Psoas muscle (tissue), 2 donors: ENCODE measurements around the genes GPN2 and GPATCH3.

DNA sequence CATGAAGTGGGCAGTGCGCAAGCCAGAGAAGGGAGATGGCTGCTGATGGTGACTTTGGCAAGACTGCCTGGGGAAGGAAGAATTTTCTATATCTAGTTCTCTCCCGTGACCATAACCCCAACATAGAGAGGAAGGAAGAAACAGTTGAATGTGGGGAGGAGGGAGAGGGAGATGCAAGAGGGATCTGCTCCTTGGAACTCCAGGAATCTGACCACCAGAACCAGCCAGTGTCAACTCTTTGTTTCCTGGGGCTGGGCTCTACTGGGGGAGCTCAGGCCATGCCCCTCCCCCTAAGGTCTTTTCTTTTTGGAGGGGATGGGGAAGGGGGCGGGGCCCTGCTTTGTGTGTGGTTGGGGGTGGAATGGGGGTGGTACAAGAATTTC, 8.1 kb downstream of the LIN28A start:
- PRO-cap, 2 experiments, result no peak in any of the 2 experiments

GRCh38 chr1:26468632-26469822, 3.2 kb upstream of the HMGN2 start:
- PRO-cap, 2 experiments, result no peak in any of the 2 experiments

- PRO-cap, 2 experiments, result no peak in any of the 2 experiments
Measured at GRCh38 chr1:26531602-26532343, 2.2 kb downstream of the RPS6KA1 start.

DNA sequence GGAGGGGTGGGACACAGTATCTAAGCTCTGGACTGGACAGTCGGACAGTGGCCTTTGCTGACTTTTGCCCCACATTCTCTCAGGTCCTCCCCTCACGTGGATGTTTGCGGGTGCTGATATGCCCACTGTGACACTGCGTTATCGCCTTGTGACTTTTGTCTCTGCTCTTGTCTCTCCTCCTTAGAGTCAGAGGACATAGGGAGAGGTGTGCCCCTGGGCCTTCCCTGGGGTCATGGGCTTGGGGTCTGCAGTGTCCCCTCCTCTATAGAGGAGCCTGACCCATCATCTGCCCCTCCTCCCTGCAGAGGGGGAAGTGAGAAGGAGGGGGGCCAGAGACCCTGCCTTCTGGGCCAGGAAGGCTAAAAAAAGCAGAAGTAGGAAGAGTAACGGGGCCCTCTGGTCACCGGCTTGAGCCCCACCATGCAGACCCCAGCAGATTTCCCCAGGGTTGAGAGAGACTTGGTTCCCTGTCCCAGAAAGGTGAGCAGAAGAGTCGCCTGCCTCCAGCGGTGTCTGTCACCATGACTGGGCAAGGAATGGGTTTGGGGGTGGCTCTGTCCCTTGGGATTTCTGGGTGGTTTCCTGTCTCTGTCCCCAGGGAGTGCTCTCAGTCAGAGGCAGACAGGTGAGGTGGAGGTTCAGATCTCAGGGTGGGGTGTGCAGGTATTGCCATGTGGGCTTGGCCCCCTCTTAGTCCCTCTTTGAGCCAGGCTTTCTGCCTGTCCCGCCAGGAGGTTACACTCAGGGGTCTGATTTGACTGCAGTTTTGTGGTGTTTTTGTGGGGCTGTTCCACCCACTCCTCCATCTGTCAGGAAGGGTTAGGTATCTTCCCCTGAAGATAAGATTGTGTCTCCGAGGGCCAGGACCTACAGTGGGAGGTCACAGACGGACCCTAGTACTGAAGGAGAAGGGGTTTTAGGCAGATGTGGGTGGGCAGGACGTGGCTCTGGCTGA, 13.5 kb downstream of the RPS6KA1 start:
- PRO-cap, 2 experiments, result no peak in any of the 2 experiments

- PRO-cap, 2 experiments, result no peak in any of the 2 experiments
Measured at GRCh38 chr1:26560612-26561233, 31.2 kb downstream of the RPS6KA1 start.

- PRO-cap, 2 experiments, result peak in 2 of 2 experiments; most common plus-strand start chr1:26693136 (in 1); most common minus-strand start chr1:26692876 (in 1)
Measured at GRCh38 chr1:26692835-26693579, 2.8 kb upstream of the ARID1A start.

DNA sequence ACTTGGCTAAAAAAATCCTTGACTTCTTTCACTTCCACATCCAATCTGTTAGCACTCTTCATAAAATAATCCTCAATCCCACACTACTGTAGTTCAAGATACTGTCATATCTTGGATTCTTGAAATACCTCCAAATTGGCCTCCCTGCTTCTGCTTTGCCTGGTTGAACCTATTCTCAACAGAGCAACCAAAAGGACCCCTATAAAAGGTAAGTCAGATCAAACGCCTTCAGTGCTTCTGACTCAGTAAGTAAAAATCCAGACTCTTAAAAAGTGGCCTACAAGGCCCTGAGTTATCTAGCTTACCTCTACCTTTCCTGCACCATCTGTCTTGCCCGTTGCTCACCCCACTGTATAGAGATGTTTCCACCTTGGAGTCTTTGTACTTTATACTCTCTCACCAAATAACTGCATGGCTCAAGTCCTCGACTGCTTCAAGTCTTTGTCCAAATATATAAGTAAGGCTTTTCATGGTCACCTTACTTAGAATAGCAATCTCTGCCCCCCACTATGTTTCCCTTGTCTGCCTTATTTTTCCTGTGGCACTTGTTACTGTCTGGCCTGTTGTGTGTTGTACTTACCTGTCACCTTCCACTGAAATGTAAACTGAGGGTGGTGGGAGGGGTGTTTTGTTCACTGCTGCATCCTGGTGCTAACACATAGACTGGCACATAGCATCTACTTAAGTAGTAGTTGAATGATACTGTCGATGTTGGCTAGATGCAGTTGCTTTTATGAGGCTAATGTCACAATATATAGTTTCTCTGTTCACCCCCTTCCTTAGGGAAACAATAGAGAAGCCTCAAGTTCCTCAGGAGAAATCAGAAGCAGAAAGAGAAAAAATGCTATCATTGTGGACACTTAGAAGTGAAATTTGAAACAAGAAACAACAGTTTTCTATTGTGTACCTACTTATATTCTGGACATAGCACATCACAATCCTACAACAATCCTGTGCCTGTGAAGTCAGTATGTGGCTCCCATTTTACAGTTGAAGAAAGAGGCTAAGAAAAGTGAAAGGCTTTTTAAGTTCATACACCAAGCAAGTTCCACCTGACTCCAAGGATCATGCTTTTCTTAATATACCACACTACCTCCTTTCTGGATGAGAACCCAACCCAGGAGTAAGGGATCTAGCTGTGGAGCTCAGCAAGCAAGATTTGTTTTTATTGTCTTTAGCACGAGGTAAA, 4.8 kb upstream of the PIGV start:
- PRO-cap, 2 experiments, result no peak in any of the 2 experiments

- PRO-cap, 2 experiments, result no peak in any of the 2 experiments
Measured at GRCh38 chr1:26834688-26835376, 8.3 kb downstream of the ZDHHC18 start.

DNA sequence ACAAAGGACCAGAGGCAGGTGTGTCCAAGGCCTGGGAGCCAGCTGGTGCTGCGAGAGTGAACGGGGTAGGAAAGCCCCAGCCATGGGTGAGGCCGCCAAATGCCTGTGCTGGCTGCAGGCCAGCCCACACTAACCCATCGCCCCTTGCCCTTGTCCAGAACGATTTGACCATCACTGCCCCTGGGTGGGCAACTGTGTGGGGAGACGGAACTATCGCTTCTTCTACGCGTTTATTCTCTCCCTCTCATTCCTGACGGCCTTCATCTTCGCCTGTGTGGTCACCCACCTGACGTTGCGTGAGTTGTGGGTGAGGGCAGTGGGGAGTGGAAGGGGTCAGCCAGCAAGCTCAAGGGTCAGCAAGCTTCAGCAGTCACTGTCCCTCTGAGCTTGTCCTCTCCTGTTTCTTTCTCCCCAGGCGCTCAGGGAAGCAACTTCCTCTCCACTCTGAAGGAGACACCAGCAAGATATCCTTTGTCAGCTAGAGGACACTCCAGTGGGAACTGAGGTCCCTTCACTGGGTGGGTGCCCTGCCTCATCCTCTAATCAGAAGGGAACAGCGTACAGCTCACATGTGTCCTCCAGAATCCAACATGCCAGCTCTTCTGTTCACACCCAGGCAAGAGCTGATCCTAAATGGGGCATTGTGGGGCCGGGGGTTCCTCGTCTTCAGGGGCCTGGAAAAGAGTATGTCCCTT, 12.7 kb upstream of the SFN start:
- PRO-cap, 2 experiments, result no peak in any of the 2 experiments

DNA sequence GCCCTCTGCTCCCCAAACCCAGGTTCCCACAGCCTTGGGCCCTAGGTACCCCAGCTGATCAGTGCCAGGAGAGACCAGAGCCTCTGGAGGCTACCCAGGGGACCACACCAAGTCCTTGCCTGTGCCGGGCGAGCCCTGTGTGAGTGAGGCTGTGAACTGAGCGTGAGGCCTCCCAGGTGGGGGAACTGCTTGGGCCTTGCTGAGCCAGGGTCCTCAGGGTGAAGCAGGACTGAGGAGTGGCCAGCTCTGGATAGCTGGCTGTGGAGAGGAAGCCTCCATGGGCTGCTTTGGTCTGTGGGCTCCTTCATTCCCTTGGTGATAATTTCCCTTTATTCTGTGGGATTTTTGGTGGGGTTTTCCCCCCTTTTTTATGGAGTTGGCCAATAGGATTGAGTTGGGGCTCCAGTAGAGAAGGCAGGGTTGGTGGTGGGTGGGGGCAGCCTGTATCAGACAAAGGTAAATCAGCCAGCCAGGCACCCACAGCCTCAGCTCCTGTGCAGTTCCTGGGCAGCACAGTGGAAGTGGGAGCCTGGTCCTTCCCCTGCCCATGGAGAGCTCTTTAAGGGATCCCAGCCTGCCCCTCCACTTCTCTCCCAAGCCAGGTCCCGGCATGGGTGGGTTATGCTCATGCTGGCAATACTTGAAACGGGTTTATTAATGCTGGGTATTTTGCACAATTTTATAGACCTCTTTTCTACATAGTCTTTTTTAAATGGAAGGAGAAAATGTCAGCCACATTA, 8.8 kb upstream of the SFN start:
- PRO-cap, 2 experiments, result no peak in any of the 2 experiments

GRCh38 chr1:26890186-26890981, at the start of gene GPN2:
Gene GPN2 (minus strand): TSS chr1:26890283.
- PRO-cap, 2 experiments, result peak in 2 of 2 experiments; most common plus-strand start chr1:26890359 (in 2); most common minus-strand start chr1:26890283 (in 1)

DNA sequence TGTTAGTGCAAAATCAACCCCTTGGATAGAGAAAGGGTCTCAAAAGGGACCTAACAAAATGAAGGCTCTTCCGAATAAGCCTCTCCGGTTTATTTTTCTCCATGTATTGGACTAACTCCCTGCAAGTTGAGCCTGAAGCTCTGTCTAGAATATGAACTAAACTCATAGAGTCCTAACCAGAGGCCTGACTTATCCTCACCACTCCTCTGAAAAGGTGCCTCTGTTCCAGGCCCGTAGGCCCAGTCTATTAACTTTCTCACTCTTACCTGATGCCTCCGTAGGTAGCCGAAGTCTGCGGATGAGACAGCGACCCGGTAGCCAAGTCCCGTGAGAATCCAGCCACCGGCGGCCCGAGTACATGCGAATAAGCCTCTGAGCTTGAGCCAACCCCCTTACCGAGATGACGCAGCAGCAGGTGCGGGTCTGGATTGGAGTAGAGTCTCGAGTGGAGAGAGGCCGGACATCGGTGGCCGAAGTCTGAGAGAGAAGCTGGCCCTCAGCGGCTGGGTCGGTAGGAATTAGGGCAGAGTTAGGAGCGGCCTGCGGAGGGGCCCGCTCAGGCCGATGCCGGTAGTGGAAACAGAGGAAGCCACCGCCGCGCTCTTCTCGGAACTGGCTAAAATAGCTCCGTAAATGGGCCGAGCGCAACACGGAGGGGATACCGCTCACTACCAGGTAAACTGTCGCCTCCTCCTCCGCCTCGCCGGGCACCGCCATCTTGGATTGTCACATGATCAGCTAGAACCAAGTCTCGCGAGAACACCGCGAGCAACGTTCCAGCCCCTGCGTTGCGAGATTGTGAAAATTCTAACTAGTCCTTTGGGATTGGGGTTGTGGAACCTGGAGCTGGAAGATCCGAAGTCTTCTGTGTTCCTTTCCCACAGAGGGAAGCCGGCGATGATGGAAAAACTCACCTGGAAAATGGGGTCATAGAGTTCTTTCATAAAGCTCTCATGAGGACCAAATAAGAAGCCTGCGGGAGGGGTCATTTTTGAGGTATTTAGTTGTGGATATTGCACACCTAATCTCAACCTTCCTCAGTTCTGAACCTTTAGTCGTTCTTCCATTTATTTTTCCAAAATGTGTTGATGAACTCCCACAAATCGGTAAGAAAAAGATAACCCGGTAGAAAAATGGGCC, at the start of gene GPATCH3:
Gene GPATCH3, minus strand, starts transcription at position 742 of the 1,140 bp plus-strand sequence.
- PRO-cap, 2 experiments, result peak in 2 of 2 experiments; most common plus-strand start position 822 of the sequence (in 2); most common minus-strand start position 720 of the sequence (in 2)

DNA sequence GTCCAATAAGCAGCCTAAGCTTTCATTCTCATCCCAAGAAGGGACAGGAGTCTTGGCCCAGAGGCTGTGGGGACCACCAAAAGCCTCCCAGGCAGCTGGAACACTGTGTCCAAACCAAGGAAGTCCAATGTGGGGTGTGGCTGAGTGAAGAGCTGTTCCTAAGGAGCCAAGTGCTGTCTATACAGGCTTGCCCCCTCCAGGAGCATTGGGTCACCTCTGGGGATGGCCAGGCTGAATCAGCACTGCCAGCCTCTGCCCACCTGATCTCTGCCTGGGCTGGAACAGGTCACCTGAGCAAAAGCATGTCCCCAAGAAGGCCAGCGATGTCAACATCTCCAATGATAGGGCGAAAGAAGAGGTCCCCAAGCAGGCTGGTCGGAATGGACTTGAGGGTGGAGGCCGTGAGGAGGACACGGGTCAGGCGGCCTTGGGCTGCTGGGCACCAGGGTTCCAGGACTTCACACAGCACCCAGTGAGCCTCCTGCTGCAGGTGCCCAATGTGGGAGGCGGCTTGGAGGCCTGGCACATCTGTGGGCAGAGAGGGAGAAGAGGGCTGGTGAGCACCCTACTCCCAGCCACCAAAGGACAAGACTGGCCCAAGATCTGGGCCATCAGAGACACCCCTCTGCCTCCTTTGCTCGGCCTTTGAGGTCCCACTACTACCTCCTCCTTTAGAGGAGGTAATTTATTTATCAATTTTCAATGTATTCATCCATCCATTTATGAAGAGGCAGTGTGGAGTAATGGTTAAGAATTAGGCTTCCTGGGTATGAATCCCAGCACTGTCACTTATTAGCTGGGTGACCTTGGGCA, 2.0 kb downstream of the NR0B2 start:
- PRO-cap, 2 experiments, result no peak in any of the 2 experiments

- PRO-cap, 2 experiments, result no peak in any of the 2 experiments
Measured at GRCh38 chr1:26970870-26971184, 10.6 kb upstream of the KDF1 start.

DNA sequence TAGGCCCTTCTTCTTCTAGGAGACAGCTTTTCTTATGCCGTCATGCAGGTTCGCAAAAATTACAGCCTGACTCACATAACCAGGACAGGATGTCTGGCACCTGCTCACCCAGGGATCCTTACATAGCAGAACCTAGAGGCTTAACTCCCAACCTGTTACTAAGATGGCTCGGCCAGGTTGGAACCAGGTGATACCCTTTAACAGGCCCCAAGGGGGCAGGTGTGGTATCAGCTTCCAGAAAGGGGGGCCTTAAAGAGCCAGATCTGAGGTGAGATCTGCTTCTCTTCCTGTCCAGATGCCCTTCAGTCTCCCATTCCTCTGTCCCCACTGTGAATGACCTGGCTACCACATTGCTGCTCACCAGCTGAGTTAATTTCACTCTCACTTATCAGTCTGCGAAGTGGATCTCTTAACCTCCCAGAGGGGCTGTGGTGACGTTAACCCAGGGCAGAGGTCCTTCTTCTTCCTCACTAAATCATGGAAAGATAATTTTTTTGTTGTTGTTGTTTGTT, 1.7 kb downstream of the TRNP1 start:
- PRO-cap, 2 experiments, result no peak in any of the 2 experiments

GRCh38 chr1:27059072-27059487, 46.4 kb upstream of the TENT5B start:
- PRO-cap, 2 experiments, result no peak in any of the 2 experiments

- PRO-cap, 2 experiments, result no peak in any of the 2 experiments
Measured at GRCh38 chr1:27290593-27291479, 31.1 kb upstream of the TMEM222 start.

DNA sequence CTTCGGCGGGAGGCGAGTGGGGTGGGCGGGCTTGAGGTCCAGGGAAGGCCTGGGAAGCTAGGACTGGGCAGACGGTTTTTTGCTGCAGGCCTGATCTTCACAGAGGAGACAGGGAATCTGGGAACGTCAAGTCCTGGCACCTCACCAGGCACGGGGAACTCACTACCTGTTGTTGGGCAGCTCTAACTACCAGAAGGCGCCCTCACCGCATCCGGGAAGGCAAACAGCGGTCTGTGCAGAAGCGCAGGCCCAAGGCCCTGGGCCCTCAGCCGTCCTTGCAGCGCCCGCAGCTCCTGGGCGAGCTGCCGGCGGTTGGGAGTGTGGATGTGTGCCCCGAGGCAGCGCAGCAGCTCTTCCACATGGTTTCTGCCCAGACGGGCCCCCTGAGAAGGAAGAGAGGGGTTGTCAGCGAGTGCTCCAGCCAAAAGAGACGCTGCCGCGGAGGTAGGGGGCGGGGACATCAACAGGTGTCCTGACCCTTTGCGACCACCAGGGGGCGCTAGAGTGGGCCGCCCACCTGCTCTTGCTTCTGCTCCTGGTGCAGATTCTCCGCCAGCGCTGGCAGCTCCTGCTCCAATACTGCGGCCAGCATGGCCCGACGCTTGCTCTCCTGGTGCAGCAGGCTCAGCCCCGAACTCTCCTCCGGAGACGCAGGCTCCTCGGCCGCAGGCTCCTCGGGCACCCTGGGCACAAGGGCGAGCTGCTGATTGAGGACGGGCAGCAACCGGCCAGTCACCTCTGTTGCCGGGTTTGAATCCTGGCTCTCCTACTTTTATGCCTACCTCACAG, 9.4 kb downstream of the MAP3K6 start:
- PRO-cap, 2 experiments, result no peak in any of the 2 experiments

DNA sequence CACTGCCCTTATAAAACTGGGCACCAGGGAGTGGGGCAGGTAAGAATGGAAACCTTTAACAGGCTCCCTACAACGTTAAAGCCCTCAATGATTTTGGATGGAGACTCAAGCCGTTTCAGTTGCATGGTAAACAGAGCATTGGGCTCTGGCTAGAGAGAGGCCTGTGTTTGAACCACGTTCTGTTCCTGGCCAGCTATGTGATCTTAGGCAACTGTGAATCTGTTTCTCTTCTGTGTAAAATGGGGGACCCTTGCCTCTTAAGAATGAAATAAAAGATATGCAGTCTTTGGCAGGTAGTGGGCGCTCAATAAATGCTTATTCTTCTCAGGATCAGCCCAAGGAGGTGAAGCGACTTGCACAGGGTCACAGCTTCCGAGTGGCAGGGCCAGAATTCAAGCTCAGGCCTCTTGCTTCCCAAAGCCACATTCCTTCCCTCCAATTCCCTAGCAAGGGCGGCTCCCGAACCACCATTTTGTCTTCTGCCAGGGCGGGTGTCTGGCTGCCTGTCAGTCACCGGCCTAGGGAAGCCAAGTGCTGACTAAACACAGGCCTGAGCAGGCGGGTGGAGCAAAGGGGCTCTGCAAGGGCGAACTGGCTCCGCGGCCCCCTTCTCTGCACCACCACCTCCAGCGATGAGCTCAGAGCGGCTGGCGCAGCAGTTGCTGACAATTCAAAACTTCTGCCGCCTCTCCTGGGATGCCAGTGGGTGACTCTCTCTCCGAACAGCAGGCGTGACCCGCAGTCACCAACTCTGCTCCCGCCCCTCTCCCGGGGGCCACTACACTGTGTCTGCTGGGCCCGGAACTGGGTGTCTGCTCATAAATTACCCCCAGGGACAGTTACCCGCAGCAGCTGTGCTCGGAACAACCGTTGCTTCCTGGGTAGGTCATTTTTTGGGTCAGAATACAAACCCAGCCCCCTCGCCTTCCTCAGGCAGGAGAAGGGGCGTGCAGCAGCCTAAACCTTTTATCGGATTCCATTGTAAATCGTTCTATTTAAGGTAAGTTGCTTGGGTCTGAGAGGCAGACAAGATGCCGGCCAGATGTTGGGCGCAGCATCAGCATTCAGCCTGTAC, 10.8 kb downstream of the GPR3 start:
- PRO-cap, 2 experiments, result no peak in any of the 2 experiments

- PRO-cap, 2 experiments, result no peak in any of the 2 experiments
Measured at GRCh38 chr1:27522141-27523023, 32.4 kb upstream of the WASF2 start.